ENCODE measurements around a stretch of chr10.

DNA sequence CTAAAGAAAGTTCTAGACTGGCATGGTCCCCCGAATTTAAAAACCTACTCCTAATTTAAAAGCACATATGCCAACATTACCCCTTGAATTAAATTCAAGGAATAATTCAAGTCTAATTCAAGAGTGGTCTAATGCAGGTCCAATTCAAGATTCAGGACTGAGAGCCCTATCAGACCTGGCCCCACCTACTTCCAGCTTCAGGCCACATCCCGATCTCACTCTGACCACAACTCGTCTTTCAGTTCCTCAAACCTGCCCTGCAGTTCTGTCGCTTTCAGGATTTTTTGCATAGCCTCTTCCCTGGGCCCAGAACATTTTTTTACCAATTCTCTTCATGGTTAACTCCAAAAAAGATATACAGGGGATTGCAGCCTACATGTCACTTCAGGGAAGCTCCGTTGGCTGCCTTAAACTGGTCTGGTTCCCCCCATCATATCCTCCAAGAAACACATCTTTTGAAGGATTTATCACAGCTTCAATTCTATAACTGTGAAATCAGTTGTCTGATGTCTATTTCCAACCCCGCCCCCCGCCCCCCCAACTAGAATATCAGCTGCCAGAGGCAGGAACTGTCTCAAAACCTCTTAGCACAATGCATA lies 20.9 kb downstream of the CCDC6 start:
- PRO-cap = no peak

DNA sequence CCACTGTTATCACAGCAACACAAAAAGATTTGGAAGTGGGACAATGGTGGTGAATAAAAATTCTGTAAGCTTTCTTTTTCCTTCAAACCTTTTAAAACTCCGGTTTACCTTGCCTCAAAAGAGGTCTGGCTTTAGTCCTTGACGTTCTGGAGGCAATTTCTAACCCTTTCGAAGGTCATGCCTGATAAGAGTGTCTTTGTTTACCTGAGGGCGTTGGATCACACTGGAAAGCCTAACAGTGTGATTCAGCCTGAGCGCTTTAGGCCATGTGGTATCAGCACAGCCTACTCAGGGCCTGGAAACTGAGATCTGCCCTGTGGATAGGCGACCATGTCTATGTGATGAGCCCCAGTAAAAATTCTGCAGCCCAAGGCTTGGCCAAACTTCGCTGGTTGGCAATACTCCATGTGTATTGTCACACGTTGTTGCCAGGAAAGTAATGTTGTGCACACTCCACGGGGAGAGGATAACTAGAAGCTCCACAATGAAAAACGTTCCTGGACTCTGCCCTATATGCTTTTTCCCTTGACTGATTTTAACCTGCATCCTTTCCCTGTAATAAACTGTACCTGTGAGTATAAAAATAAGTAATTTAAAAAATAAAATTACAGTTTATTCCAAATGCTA lies 10.7 kb downstream of the CCDC6 start:
- PRO-cap = no peak

GRCh38 chr10:59907716-59909001 lies 1.8 kb upstream of the CCDC6 start:
- PRO-cap = unidirectional peak, minus-strand start at chr10:59908588

DNA sequence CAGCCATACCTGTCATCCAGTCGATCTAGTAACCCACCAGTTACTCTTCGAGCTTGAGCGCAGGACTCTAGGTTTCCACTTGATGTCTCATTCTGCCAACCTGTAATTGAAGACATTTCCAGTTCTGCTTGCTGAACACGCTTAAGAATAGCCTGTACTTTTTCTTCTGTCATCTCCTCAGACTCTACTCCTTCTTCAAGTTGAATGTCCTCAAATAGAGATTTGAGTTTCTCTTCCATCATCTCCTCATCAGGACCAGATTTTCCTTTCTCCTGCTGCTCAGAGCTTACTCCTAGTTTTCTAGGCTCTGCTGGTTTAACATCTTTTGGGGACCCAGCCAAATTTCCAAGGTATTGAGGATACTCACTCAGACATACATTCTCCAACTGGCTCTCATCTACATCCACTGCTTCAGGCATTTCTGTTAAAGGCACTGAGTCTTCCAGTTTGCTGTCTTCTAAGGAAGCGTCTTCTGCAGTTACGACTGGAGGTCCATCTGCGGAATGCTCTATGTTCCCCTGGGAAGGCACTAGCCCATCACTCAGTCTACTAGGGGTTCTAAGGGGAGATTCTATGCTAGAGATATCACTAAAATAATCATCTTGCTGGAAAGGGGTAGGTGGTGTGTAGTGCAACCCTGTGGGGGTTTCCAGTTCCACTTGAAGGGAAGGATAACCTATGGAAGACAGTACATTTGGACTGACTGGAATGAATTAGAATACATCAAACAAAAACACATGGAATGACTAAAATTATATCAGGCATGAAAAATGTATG lies 153.2 kb upstream of the CCDC6 start:
- PRO-cap = no peak

GRCh38 chr10:60140266-60141271 lies 234.2 kb upstream of the CCDC6 start:
- PRO-cap = no peak

GRCh38 chr10:60150414-60150814 lies 239.3 kb downstream of the ANK3 start:
- PRO-cap = no peak

DNA sequence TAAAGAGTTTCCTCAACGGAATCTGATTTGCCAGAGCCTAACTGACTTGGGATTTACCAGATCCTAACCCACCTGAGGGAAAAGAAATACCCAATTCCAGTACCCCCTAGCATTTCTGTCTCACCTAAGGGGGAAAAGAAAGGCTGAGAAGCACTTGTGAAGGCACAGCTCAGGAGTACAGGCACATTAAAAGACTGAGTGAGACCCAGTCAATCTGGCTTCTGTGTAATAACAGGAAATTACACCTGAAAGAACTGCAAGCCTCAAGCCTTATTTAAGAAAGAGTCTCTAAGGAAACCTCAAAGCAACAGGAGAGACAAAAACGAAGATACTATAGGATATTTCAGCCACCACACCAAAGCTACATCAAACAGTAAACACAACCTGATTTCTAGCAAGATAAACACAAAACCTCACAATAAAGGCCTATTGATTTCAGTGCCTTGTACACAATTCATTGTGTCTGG lies 69.6 kb upstream of the CDK1 start:
- PRO-cap = no peak

DNA sequence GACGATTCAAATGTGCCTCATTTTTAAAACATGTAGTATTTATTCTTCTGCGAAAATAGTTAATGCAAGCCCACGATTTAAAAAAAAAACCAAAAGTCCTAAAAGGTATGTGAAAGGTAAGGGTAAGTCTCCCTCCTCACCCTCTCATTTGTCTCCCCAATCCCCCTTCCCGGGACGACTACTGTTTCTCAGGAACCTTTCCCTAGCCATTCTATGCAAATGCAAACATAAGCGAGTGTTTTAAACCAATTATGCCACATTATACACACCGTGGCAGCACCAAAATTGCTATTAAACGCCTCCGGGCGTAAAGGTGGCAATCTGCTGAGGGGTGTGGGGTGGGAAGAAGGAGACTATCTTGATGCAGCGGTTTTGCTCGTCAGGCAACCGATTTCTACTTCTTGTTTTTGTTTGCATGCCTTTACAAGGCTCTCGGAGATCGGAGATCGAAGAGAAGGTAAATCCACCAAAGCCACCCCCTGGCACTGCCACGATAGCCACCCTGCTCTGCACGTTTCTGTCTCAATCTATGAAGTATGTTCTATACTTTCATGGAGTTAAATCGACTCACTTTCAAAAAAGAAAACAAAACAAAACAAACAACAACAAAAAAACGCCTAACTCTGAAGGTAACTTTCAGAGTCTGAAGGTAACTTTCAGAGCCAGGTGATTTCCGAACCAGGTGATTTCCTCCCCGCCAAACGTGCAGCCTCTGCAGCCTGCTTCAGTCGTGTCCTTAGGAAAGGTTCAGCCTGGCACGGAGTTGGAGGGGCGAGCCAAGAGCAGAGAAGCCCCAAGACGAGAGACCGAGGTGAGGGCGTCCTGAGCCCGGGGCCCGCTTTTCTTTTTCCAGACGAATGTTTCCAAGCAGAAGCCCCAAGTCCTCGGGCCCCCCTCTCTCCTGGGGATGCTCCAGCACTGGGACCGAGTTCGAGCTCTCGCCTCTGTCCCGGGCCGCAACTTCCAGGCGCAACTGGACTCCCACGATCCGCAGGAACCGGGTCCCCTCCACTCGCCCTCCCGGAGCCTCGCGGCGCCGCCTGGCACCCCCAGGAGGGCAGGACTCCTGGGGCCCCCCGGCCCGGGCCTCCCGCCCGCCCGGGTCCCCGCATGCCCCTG lies 45.8 kb upstream of the CDK1 start:
- PRO-cap = no peak

DNA sequence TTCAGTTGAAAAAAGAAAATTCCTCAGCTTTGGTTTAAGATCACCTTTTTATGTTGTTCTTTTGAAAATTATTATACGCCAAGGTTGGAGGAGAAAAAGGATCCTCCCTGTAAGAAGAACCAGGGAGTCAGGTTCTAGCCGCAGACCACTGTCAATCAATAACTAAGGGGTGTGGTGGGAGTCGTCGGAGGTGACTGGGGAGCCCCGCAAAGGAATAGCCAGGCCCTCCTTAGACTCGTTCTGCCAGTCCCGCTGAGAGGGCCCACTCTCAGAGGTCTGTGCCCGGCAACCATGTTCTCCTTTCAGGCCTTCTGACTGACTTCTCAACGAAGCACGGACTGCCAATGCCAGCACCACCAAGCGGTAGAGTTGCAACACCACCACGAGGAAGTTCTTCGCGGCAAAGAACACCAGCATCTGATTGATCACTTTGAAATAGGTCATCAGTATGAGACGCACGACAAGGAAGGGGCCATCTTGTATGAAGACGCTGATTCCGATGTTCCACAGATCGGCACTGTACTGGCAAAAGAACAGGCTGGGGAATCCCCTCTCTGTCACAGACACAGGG lies 42.9 kb downstream of the TMEM26 start:
- PRO-cap = no peak

GRCh38 chr10:61452513-61452734 lies 757 bp downstream of the TMEM26 start:
- PRO-cap = no peak

DNA sequence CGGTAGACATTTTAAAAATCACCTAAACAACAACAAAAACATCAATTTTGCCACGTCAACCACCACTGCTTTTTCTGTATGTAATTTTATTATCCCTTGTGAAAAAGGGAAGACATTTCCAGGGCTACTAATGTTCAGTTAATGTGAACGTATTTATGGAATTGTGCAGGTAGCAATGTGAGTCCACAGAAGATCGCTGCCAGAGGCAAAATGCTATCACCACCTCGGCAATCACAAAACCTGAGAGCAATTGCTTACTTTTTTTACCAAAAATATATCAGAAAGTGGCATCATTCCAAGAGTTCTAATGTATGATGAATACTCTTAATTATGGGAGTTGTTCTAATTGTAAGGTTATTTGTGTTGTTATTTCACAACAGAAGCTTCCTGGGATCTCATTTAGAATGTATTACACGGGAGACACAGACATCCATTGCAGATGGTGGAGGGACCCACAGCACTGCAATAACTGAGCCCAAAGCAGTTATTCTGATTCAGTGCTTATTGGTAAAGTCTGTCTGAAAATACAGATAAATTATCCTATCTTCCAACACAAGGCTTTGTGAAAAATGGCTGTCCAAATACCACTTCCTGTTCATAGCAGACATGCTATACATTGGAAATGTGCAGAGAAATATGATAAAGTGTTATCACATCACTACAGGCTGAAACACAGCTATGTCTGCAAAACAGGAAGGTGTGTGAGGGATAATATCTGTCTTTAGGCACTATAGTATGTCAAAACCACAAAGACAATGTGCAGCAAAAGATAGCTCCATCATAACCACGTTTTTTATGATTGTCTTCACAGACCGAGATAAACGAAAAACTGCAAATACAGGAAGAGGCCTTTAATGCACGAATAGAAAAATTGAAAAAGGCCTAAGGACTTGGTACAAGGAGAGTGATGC lies 102.7 kb downstream of the CABCOCO1 start:
- PRO-cap = no peak

DNA sequence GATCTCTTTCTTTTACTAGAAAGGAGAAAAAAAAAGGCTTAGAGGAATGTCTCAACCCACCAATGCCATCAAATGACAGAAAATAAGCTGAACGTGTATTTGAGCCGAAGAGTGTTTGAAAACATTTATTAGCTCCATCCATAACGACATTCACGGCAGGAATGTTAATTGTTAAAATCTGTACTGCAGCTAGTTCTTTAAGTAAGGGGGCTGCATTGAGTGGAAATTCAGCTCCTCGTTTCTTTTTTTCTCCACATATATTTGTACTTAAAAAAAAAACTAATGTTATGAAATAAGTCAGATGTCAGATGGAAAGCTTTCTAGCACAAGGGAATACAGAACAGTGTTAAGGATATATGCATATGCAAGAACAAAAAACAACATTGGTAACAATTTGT lies 63.7 kb upstream of the ARID5B start:
- PRO-cap = no peak

- PRO-cap = no peak
Measured at GRCh38 chr10:61896956-61897403, 4.5 kb upstream of the ARID5B start.

GRCh38 chr10:61902914-61903662 lies 1.6 kb downstream of the ARID5B start:
- PRO-cap = bidirectional peak, plus-strand start at chr10:61903490, minus-strand start at chr10:61903423

GRCh38 chr10:61994085-61994497 lies 92.6 kb downstream of the ARID5B start:
- PRO-cap = no peak

DNA sequence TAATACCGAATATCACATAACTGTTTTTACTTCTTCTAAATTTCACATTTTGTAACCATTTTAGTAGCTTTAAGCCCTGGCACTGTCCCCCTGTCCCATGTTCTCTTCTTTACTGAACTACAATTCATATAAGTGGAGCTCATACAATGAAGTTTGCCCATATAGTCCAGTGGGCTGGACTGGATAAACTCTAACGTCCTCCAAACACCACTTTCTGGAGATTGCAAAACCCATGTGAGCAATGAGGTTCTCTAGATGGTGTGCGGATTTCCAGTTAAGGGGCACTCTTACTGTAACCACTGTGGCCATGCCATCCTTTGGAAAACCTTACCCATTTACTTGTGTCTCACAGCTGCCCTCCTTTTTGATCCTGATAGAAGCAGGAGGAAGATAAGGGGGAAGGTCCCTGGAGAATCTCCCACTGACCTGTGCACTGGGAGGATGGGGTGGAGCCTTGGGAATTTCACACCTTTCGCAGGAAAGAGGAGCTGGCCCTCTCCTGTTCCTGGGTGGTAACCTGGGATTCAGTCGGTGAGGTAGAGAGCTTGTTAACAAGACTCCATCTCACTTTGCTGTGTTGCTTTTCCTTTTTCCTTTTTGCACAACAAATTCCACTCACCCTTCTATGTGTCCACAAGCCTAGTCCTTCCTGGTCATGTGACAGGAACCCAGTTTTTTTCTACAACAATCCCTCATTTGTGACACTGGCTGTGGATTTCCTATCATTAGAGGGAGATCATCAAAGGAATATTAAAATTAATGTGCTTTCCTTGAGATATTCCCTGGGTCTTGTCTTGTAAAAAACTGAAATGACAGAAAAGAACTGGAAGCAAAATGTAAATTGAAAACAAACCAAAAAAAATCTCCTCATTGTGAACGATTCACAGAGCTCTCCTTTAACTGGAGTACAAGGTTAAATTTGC lies 120.7 kb downstream of the ARID5B start:
- PRO-cap = no peak

GRCh38 chr10:62037080-62037658 lies 135.7 kb downstream of the ARID5B start:
- PRO-cap = no peak

DNA sequence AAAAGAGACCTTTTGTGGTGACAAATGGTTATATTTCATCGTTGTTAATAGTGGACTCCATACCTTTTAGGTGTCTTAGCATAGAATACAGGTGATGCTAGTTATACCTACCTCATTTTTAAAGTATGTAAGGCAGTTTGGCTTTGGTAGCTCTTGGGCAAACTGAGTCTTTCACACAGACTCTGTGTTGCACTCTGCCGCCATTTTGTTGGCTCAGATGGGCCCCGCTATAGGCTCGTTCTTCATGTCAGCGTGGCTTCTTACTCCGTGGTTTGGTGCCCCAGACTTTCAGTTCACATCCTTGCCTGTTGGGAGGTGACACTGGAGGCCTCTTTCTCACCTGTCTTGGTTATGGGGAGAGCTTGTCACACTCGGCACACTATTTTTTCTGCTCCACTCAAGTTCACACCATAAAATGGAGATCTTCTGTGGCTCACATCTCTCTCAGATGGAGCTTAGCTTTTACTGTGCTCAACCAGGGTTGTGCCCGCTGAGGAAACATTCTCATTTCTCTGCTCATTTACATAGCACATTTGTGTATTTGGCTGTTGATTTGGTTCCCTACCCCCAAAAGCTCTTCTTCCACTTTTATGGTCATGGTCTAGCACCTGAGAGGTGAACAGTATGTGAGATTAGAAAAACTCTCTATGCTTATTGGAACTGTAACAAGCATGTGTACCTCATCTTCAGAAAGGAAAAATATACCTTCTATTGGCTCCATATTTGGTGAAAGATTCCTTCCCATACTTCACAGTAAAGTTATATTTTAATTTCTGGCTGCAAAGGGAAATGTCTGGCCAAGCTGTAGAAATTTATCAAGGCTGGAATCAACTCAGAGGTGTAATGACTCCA lies 178.6 kb downstream of the ARID5B start:
- PRO-cap = no peak

DNA sequence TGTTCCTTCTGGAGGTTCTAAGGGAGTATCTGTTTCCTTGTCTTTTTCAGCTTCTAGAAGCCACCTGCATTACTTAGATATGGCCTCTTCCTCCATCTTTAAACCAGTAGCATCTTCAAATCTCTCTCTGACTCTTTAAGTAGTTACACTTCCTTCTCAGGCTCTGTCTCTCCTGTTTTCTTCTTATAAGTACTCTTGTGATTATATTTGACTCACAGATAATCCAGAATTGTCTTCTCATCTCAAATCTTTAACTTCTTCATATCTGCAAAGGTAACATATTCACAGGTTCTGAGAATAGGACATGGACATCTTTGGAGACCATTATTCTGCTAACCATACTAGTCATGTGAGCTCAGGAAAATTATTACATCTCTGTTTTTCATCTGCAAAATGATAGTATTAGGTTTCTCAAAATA lies 145.2 kb downstream of the ZNF365 start:
- PRO-cap = no peak

- PRO-cap = no peak
Measured at GRCh38 chr10:62608045-62608536, 196.4 kb upstream of the ADO start.

All from aorta (tissue), 1 donor.